Measurements from ENCODE around the genes MEF2A, CHSY1 and SNRPA1.

DNA sequence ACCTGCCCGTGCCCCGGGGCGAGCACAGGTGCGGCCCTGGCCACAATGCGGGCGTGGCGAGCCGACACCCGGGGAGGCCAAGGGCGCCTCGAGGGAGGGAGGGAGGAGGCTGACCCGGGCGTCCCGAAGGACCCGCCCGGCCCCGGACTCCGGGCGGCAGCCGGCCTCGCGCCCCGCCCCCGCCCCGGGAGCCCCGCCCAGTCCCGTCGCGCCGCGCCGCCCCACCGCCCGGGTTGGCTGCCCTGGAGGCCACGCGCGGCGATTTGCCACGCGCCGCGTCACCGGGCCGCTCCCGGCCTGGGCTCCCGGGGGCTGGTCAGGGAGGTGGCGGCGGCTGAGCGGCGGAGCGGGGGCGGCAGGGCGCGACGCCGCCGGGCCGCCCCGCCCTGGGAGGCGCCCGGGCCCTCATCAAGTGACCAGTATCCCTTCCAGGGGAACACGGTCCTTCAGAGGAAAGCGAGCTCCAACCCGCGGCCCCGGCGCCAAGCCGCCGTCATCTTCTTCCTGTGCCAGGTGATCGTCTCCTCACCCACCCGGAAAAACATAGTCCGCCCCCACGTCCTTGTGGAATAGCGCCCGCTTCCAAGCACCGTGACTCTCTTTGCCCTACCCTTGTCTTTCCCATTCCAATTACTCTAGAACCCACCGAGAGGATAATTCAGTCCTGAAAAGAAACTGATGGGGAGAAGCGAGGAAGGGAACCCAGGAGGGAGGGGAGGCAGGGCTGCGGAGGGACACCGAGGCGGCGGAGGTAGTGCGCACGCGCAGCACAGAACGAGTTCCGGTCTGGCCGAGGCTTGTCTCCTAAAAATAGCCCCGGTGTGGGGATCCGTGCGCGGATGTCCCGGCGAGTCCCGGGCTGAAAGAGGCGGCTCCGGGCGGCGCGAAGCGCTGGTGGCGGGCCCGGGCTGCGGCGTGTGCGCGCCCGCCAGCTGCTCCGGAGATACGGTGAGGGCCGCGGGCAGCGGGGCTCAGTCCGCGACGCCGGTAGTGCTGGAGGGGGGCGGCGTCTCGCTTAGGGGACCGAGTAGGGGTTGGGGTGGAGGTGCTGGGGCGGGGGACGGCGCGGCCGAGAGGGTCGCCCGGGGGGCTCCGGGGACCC is at the start of gene MEF2A:
TSS of gene MEF2A (plus strand) at position 828 of the 1,102 bp plus-strand sequence.
- PRO-cap, 2 experiments = peak in 2 of 2 experiments; most common plus-strand start position 836 of the sequence (in 2); most common minus-strand start position 736 of the sequence (in 2)
- RAMPAGE, long total RNA, 5 experiments = start-site peak on the plus strand in 3 of 5 experiments, centred at positions 858 to 882 of the sequence, 333 to 4,018 reads per replicate

GRCh38 chr15:99703171-99703468 is 30.1 kb downstream of the LYSMD4 start:
- PRO-cap, 2 experiments = no peak in any of the 2 experiments
- RAMPAGE, long total RNA, 5 experiments = no peak in any of the 5 experiments

GRCh38 chr15:99703580-99704149 is 29.6 kb downstream of the LYSMD4 start:
- PRO-cap, 2 experiments = peak in 1 of 2 experiments; most common minus-strand start chr15:99703766 (in 1)
- RAMPAGE, long total RNA, 5 experiments = no peak in any of the 5 experiments

DNA sequence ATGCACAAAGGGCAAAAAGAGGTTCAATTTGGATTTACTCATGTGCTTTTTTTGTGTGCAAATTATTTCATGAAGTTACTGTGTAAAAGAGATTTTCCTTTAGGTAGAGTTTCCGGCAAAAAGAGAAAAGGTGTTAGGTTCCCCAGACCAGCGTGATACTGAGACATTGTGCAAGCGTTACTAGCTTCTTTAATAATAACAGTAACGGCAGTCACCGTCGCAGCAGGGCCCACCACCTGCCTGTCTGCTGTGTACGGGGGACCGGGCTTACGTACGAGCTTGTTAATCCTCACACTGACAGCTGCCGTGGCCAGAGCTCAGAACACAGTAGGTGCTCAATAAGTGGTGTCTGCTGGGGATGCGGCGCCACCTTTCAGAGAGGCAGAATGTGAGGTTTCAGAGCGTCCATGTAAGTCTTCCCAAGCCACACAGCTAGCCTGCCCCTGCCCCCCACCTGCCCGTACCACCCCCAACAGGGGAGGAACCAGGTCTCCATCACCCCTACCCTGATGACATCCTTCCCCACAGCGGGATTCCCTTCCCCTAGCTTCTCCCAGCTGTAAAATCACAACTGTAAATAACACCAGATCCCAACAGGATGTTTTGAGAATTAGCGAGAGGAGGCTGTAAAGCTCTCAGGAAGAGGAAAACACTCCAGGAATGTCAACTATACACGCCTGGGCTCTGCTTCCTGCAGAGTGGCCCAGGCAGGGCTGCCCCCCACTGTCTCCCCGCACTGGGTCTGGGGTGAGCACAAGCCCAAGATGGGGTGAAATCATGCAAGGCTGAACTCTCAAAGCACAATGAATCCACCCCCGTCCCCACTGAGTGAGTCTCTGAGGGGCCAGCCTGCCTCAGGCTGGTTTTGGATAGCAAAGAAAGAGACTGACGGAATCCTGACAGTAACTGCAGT is 250.0 kb upstream of the LYSMD4 start:
- PRO-cap, 2 experiments = no peak in any of the 2 experiments
- RAMPAGE, long total RNA, 5 experiments = no peak in any of the 5 experiments

GRCh38 chr15:100125389-100125588 is 216.5 kb downstream of the ADAMTS17 start:
- PRO-cap, 2 experiments = no peak in any of the 2 experiments
- RAMPAGE, long total RNA, 5 experiments = no peak in any of the 5 experiments

DNA sequence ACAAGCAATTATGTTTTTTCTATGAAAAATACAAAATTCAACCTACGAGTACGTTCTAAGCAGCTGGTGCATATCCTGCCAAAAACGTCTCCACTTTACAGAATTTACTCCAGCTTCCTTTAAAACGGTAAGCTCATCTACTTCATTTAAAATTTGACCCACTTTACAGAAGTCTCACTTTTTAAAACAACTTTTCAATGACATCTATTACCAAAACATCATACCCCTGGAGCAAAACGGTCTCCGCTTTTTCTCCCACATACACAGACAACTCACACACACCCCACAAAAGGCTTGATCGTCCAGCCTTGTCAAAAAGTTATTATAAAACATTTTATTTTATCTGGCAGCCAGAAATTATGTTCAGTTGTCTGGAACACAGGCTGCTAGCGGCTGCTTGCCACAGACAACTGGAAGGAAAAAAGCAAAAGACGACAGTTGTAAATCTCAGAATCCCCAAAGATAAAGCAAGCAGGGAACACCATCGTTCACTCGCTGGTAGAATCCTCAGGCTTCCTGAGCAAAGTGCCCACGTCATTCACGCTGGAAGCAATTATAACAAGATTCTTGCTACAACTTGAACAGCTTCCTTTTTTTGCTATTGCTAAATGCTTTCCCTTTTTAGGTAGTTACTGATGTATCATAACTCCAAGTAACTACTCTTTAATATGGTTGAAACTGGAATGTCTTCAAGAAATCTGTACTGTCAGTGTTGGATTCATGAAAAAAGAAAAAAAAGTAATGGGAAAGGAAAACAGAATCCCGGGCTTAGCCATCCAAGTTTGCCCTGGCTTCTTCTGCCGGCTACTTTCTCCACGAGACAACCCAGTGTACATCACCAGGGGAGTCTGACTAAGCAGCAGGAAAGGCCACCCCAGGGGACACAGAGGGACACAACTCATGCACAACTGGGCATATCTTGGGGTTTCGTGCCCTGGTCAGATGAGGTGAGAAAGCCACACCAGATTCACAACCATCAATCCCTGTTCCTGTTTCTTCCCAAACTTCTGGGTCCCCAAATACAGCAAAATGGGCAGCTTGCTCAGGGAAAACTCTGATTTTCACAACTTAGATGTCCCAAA is 33.5 kb downstream of the ADAMTS17 start:
- PRO-cap, 2 experiments = no peak in any of the 2 experiments
- RAMPAGE, long total RNA, 5 experiments = no peak in any of the 5 experiments

DNA sequence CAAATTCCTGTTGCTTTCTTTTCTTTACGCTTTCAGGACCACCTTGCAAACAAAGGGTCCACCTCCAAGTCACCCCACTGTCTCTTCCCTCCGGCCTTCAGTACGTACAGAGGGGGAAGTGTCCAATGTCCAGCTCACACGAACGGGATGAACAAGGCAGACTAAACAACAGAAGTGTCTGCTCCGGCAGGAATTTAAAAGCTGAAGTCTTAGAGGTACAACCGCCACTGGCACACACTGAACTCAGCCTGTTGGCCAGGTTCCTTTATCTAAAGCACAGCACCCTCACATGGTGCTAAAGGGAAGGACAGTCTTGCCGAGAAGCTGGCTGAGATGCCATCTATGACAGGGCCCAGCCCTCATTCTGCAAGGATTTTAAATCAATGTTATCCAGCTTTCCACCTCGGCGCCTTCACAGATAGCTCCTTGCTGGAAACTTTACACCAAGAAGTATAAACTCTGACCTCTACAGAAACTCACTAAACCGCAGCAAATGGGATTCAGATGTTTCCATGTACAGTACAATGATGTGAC is 2.8 kb downstream of the ADAMTS17 start:
- PRO-cap, 2 experiments = no peak in any of the 2 experiments
- RAMPAGE, long total RNA, 5 experiments = no peak in any of the 5 experiments

DNA sequence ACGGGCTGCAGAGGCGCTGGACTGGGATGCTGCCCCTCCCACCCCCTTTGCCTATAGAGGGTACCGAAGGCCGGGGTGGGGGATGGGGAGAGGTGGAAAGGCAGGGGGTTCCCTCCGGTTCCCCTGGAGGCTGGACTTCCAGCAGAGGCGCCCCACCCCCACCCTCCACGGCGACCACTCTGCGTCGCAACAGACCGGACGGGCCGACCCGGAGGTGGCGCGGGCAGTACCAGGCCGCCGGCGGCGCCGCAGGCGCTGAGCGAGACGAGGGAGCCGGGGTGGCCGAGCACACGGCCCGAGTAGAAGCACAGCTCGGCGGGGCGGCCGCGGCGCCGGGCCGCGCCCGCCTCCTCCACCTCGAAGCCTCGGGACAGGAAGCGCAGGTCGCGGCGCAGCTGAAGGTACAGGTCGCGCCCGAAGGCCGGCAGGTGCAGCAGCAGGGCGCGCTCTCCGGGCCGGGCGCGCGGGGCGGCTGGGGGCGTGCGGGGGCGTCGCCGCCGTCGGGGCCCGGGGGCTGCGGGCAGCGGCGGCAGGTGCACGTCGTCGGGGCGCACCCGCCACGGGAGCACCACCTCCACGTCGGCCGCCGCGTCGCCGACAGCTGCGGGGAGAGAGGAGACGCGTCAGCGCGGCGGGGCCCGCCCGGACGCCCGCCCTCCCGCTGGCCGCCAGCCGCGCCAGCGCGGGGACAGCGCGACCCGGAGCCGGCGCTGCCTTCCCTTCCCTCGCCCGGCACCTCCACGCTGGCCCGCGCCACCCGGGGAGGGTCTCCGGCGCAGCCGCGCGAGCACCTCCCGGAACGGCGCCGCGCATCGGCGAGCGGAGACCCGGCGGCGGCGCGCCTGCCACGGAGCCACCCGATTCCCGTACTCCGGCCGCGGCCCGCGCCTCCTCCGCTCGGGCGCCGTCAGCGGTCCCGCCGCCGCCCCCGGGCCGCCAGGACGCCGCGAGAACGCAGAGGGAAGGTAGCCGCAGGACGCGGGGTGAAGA is 671 bp downstream of the ADAMTS17 start:
- PRO-cap, 2 experiments = no peak in any of the 2 experiments
- RAMPAGE, long total RNA, 5 experiments = no peak in any of the 5 experiments

DNA sequence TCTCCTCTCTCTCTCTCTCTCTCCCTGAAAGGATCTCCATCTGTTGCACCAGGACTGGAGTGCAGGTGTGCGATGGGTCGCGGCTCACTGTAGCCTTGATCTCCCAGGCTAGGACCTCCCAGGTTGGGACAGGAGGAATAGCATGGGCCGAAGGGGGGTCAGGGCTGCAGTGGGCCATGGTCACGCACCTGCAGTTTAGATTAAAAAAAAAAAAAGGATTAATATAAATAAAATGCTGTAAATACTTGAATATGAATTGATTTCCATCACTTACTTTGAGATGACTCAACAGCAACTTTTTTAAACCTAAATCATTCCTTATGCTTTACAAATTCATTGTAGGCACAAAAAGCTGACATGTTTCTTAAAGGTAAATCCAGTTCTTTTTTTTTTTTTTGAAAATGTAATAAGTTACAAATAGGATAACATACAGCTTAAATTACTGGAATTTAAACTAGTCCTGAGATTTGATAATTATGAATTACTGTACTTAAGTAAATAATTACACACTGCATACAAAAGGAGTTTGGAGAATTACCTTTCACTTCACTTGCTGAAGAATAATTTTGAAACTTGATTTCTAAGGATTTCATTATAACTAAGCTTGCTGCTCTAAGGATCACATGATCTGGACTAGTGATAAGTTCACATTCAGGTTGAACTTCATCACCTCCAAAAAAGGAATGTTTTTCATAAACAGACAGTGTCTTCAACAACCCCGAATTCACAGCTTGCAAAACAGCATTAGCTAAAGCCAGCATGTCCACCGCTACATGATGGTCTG is 28.7 kb downstream of the LINS1 start:
- PRO-cap, 2 experiments = no peak in any of the 2 experiments
- RAMPAGE, long total RNA, 5 experiments = no peak in any of the 5 experiments

DNA sequence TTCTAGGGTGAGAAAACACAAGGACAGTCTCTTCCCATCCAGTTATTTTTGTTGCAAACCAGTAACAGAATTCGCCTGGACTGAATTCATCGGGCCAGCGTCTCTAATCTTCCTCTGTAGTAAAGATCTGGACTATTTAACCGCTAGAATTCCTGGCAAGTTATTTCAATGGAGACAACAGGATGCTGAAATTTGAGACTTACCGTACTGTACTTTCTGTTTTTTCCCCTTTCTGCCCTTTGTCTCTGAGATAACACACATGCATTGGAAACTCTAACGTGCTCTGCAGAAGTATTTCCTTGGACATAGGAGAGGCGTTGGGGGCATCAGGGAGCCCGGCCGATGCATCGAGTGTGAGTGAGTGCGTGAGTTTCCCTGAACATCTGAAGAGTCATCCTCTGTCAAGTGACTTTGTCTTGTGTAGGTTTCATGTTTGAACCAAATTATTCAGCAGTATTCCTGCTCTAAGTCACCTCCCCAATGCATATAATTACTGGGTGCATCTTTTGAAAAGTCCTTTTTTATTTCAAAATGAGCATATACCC is 61.6 kb downstream of the ASB7 start:
- PRO-cap, 2 experiments = no peak in any of the 2 experiments
- RAMPAGE, long total RNA, 5 experiments = no peak in any of the 5 experiments

DNA sequence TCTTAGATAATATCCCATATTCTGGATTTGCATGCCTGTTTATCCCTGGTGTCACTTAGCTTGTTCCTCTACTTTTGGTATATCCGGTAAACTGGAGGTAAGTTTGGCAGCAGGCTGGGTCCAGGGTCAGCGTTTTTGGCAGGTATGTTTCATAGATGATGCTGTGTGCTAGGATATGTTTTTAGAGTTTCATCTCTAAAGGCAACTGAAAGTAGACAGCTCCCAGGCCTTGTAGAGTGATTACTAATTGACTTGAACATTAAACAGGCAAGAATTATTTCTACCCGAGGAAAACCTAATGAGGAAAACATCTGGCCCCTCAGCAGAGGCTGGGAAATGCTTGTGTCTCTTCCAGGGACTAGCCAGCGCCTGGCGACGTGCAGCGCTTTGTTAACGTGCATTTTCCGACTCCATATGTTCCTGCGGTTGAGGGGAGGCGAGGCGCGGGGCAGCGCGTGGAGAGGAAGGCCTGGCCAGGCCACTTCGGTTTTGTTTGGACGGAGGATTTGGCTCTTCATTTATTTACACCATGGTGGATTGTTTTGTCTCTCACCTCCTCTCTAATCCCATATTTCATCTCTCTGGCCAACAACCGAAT is 65.2 kb downstream of the ASB7 start:
- PRO-cap, 2 experiments = no peak in any of the 2 experiments
- RAMPAGE, long total RNA, 5 experiments = no peak in any of the 5 experiments

GRCh38 chr15:100721521-100722623 is 119.5 kb downstream of the ASB7 start:
- PRO-cap, 2 experiments = peak in 2 of 2 experiments; most common plus-strand start chr15:100721876 (in 2); most common minus-strand start chr15:100721963 (in 2)
- RAMPAGE, long total RNA, 5 experiments = no peak in any of the 5 experiments

GRCh38 chr15:100878946-100879755 is 480 bp upstream of the ALDH1A3 start:
- PRO-cap, 2 experiments = peak in 1 of 2 experiments; most common minus-strand start chr15:100879636 (in 1)
- RAMPAGE, long total RNA, 5 experiments = no peak in any of the 5 experiments

GRCh38 chr15:100929528-100930236 is 10.5 kb downstream of the LRRK1 start:
- PRO-cap, 2 experiments = no peak in any of the 2 experiments
- RAMPAGE, long total RNA, 5 experiments = no peak in any of the 5 experiments

- PRO-cap, 2 experiments = no peak in any of the 2 experiments
- RAMPAGE, long total RNA, 5 experiments = no peak in any of the 5 experiments
Observed at GRCh38 chr15:101065251-101066009, 146.3 kb downstream of the LRRK1 start.

DNA sequence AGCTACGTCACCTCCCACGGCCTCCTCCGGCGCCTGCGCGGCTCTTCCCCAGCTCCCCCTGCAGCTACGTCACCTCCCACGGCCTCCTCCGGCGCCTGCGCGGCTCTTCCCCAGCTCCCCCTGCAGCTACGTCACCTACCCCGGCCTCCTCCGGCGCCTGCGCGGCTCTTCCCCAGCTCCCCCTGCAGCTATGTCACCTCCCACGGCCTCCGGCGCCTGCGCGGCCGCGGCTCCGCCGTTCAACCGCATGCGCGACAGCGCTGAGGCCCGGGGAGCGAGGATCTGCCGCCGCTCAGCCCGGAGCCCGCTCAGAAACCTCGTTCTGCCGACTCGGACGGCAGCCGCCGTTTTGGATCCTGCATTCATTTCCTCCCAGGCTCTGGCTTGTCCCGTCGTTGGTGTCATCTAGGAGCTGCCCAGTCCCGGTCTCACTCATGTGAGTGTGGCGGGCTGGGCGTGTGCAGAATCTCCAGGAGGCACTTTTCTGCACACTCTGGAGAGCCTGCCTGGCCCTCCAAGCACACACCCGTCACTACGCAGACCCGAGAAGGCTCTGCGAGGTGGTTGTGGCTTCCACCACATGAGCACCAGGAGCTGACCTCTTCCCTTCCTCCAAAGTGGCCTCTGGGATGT is 165.4 kb downstream of the CHSY1 start:
- PRO-cap, 2 experiments = no peak in any of the 2 experiments
- RAMPAGE, long total RNA, 5 experiments = no peak in any of the 5 experiments

DNA sequence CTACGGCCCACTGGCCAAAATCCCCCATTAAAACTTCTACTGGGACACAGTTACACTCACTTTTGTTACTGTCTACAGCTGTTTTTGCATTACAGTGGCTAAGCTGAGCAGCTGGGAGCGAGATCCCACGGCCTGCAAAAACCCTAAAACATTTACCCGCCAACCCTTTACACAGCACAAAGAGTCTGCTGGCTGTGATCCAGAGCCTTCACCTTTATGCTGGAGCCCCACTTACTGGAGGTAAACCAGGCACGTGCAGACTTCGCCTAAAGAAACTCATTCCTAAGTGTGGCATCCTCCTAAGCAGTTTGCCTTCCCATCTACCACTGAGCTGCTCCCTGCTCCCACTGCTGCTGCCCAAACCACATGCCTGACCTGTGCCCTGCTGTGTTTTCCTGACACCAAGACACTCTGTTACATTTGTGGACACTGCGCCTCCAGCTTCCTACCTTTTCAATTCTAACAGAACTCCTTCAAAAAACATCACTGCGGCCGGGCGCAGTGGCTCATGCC is 53.1 kb downstream of the CHSY1 start:
- PRO-cap, 2 experiments = no peak in any of the 2 experiments
- RAMPAGE, long total RNA, 5 experiments = no peak in any of the 5 experiments

DNA sequence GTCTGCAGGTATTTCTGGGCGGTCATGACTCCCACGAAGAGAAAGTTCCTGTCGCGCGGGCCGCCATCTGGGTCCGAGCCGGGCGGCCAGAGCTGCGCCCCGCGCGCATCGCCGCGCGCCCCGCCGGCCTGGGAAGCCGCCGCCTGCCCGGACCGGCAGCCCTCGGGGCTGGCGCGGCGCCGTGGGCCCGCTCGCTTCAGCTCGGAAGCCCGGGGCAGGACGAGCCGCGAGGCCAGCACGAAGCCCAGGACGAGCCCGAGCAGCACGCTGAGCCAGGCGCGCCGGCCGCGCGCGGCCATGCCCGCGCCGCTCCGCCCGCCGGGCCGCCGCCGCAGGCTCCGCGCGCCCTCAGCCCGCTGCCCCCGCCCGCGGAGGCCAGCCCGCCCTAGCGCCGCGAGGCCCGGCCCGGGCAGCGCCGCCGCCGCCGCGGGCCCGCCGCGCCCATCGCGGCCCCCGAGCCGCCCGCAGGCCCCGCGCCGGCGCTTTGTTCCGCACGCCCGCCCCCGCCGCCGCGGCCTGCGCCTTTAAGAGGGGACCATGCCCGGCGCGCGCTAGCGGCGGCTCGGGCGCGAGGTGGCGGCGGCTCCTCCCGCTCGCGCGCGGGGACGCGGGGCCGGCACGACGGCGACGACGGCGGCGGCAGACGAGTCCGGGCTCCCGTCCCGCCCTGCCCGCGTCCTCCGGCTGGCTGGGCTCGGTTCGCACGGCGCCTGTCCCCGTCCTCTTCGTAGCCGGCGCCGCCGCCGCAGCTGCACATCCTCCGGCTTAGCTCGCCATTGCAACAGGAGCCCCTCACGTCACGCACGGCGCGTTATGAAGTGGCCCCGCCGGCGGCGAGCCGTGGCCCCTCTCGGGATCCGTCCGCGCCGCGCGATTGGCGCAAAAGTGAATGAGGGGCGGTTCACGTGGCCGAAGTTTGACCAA is at the start of gene CHSY1:
TSS of gene CHSY1 (minus strand) at position 891 of the 924 bp plus-strand sequence.
- PRO-cap, 2 experiments = peak in 2 of 2 experiments; most common plus-strand start position 554 of the sequence (in 2); most common minus-strand start position 526 of the sequence (in 2)
- RAMPAGE, long total RNA, 5 experiments = no peak in any of the 5 experiments

- PRO-cap, 2 experiments = no peak in any of the 2 experiments
- RAMPAGE, long total RNA, 5 experiments = no peak in any of the 5 experiments
Observed at GRCh38 chr15:101274850-101275113, 2.5 kb downstream of the SELENOS start.

- PRO-cap, 2 experiments = peak in 2 of 2 experiments; most common plus-strand start chr15:101295348 (in 2); most common minus-strand start chr15:101295204 (in 2)
- RAMPAGE, long total RNA, 5 experiments = start-site peak on the plus strand in 4 of 5 experiments, at chr15:101295329-101295420 at its widest, 8 to 30 reads per replicate; start-site peak on the minus strand in 3 of 5 experiments, at chr15:101295190-101295231 at its widest, 105 to 165 reads per replicate
Observed at GRCh38 chr15:101294588-101295510, at the start of gene SNRPA1. SNRPA1 (minus strand) TSS chr15:101295248.